Parietal lobe (tissue), 2 donors: ENCODE data around the genes CLTC, RPS6KB1 and TBX4.

DNA sequence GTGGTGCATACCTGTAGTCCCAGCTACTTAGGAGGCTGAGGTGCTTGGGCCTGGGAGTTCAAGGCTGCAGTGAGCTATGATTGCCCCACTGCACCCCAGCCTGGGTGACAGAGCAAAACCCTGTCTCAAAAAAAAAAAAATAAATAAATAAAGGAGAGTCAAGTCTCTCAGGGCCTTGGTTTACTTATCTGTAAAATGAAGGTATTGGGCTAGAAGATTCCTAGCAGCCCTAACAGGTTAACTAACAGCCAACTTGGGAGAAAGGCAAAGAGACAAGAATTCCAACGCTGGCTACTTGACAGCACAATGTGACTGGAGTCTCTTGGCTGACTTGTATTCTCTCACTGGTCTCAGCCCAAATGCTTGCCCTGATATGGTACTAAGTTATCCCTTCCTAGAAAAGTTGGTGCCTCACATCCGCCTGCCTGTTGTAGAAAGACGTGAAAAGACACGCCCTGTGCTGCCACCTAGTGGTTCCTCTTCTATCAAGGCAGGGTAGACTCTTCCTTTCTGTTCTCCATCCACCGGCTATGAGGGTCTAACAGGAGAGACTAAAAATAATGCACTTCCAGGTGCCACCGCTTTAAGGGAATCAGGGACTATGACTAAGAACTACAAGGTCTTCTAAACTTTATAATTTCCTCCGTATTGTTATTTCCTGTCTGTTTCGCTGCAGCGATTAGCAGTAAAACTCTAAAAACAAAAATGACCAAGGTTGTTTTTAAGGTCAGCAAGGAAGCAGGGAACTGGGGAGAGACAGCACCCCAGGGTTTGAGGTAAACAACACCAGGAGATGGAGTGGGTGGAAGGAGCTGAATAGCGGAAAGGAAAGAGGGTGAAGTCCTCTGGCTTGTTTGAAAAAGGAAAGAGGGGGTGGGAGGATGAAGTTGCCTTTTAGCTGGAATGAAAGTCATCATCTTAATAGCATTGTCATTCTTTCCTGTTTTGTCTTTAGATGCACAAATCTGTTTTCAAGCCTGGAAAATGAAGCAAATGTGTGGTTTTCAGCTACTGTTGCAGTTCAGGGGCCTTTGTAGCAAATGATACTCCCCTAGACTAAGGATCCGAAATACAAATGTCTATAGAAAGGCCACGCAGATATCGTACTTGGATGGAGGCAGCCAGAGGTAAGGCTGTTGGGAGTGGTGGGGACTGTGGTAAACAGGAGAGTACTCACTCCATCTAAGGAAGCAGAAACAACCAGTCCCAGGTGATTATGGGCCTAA, 109.5 kb downstream of the YPEL2 start:
- RAMPAGE, long total RNA = no peak

- RAMPAGE, long total RNA = no peak
Measured at GRCh38 chr17:59521368-59522019, 43.9 kb upstream of the DHX40 start.

DNA sequence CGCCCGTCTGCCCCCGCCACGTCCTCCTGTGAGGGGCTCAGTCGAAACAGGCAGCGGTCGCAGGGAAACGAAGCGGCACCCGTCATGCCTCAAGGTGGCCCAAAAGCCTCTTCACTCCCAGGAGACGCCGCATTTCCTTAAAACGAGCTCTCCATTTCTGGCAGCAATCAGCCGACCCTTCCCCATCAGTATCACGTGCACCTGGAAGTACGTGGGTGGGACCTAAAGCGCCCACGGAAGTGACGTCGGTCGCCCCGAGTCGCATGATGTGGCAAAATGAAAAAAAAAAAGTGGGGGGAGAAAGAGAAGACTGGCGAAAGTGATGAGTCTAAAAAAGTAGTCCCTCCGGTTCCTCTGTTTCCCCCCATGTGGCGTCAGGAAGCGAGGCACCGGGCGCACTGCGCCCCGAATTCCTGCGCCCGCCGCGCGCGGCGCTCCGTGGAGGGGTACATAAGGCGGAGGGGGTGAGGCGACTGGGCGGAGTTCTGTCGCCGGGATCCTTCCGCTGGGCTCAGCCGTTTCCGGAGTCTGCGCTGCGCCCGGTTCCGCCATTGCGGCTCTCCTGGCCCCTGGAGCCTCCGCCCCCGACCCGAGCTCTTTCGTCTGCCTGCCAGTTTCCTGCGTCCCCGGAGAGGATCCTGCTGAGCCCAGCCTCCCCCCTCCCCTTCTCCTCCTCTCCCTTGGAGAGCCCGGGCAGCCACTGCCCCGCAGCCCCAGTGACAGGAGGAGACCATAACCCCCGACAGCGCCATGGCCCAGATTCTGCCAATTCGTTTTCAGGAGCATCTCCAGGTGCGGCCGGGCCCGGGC, at the start of gene CLTC:
Gene CLTC (plus strand): TSS at position 514 of the 810 bp plus-strand sequence.
- RAMPAGE, long total RNA = start-site peak on the minus strand centred at position 196 of the sequence, 36 bp wide, 13 and 18 reads in 2 replicates; start-site peak on the plus strand centred at position 537 of the sequence, 101 bp wide, 910 and 505 reads in 2 replicates

GRCh38 chr17:59695434-59695828, 11.8 kb downstream of the PTRH2 start:
- RAMPAGE, long total RNA = no peak

DNA sequence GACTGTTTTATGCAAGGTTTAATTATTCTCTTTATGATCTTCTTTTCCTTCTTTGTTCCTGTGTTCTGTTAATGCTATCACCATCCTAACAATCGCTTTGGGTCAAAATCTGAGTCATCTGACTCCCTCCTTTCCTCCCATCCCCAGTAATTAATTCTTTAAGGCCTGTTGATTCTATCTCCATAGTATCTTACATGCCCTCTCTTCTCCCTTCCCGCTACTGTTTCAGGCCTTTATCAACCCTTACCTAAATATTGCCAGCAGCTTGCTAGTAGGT, 76.0 kb downstream of the VMP1 start:
- RAMPAGE, long total RNA = no peak

DNA sequence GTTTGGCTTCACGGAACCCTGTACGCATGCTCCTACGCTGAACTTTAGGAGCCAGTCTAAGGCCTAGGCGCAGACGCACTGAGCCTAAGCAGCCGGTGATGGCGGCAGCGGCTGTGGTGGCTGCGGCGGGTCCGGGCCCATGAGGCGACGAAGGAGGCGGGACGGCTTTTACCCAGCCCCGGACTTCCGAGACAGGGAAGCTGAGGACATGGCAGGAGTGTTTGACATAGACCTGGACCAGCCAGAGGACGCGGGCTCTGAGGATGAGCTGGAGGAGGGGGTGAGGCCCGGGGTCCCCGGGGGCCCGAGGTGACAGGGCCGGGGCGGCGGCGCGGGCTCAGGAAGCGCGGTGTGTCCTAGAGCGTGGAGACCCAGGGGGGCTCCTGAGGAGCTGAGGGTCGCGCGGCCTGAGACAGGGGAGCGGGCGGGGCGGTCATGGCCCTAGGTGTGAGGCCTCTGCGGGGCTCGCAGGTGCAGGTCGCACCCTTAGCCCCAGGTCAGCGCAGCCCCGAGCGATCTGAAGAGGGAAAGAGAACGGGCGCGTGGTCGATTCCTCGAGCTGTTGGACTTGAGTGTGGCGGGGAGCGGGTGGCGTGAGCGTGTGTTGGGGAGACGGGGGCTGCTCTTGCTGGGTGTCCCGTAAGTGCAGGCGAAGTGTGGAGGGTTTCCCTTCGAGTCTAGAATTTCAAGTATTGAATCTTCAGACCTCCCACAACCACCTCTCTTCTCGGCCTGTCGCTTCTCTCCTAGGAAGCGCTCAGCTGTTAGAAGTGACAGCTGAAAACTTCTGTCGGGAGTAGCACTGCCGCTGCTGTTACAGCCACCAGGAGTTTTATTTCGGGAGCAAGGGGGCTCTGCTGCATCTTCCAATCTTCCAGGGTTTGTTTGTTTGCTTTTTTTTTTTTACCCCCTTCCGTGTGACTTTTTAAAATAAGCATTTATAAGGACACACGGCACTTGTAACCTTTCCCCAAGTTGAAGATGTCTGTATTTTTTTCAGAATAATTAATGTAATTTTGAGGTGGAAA, at the start of gene RPS6KB1:
Gene RPS6KB1 (plus strand): TSS at position 76 of the 1,028 bp plus-strand sequence.
- RAMPAGE, long total RNA = no peak

DNA sequence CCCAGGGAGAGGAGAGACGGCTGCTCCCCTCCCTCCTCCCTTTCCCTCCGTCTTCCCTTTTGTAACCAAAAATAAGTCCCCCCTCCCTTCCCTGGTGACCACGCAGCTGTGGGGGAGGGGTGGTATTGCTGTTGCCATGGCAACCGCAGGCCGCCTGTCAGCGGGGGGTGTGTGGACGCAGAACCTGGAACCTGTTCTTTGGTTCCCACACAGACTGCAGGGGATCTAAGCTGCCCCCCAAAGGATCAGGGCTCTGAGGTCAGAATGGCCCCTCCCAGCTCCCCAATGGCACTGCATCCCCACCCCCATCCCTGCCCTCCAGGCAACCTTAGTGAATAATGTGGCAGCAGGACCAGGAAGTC, 11.8 kb downstream of the CA4 start:
- RAMPAGE, long total RNA = no peak

DNA sequence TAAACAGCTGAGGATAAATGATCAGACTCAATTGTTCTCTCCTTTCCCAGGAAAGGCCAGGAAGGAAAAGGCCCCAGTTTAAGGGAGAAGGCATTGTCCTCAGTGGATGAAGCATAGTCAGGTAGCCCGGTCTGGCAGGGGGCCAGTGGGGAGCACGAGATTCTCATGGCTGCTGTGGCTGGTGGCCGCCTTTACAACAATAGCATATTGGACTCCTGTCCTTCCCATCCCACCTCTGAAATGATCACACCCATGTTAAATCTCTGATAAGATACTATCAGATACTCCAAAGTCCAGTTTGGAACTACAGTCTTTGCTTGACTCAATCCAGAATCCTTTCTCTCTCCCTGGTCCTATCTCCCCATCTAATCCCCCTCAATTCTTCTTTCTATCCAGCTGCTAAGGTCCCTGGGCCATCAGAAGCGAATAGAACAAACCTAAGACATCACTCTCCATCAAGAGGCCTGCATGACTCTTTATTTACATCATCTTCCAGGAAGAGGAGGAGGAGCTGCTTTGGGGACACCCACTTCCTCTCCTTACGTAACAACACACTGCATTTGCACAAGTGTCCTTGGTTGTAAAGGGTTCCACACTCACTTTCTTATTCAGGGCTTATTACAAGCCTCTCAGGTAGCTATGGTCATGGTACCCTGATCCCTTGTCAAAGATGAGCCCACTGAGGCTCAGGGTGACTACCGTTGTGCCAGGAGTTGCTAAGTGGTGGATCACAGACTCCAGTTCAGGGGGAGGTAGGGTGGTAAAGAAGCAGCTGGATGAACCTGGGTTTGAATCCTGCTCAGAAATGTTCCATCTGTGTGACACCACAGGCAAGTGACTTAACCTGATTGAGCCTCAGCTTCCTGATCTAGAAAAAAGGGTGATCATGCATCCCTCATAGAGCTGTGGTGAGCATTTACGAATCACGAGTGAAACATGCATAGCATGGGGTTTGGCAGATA, 20.7 kb downstream of the CA4 start:
- RAMPAGE, long total RNA = no peak

DNA sequence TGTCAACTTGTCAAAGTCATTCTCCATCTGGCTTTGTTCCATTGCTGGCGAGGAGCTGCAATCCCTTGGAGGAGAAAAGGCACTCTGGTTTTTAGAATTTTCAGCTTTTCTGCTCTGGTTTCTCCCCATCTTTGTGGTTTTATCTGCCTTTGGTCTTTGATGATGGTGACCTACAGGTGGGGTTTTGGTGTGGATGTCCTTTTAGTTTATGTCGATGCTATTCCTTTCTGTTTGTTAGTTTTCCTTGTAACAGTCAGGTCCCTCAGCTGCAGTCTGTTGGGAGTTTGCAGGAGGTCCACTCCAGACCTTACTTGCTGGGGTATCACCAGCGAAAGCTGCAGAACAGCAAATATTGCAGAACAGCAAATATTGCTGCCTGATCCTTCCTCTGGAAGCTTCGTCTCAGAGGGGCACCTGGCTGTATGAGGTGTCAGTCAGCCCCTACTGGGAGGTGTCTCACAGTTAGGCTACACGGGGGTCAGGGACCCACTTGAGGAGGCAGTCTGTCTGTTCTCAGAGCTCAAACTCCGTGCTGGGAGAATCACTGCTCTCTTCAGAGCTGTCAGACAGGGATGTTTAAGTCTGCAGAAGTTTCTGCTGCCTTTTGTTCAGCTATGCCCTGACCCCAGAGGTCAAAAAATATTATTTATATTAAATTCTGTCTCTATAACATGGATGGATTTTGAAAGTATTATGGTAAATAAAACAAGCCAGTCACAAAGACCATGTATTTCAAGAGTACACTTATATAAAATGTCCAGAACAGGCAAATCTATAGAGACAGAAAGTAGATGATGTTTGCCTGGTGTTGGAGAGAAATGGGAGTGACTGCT, 38.1 kb downstream of the APPBP2 start:
- RAMPAGE, long total RNA = no peak

GRCh38 chr17:60524040-60524601, 1.9 kb downstream of the APPBP2 start:
- RAMPAGE, long total RNA = no peak

- RAMPAGE, long total RNA = no peak
Measured at GRCh38 chr17:60599449-60599865, 536 bp upstream of the PPM1D start.

DNA sequence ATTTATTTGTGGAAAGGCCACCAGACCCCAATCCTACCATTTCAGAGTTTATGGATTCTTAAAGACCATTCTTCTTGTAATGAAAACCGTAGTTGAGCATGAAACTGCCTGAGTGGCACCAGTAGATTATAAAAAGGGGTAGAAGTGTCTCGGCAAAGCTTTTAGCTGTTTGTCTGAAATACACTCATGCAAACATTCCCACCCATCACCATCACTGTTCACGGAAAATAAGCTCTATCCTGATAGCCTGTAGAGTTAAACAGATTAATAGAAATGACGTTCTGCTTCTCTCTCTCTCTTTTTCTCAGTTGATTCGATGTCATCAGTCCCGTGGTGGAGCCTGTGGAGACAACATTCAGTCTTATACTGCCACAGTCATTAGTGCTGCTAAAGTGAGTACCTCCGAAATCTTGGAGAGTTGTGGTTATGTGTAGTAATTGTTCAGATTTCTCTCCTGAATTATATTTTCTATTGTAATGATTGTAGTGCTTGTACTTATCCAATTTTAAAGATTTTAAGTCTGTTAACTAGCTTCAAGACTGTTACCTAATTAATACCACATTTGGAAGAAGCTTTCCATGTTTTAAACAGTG, 224.8 kb downstream of the BCAS3 start:
- RAMPAGE, long total RNA = no peak

DNA sequence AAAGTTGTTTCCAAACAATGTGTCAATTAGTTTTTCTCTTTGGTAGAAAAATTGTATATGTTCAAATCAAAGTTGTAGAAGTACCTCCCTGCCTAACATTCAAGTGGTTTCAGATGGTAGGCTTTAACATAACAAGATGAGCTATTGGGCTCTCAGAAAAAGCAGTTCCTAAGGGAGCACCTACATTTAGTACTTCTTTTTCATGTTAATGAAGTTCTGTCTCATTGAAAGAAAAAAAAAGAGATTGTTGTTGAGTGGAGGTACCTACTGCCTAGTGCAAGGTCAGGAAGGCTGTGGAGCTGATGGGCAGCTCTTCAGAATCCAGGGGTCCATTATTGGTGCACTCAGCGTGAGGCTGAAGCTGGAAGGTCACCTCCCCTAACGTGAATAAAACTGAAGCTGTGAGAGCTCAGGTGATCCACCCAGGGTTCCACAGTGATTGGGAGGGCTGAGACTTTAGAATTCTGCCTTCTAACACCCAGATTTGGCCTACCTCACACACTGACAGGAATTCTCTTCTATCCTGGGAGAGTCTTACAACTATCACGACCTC, 154.0 kb upstream of the TBX2 start:
- RAMPAGE, long total RNA = no peak

- RAMPAGE, long total RNA = no peak
Measured at GRCh38 chr17:61331060-61331768, 68.4 kb upstream of the TBX2 start.

DNA sequence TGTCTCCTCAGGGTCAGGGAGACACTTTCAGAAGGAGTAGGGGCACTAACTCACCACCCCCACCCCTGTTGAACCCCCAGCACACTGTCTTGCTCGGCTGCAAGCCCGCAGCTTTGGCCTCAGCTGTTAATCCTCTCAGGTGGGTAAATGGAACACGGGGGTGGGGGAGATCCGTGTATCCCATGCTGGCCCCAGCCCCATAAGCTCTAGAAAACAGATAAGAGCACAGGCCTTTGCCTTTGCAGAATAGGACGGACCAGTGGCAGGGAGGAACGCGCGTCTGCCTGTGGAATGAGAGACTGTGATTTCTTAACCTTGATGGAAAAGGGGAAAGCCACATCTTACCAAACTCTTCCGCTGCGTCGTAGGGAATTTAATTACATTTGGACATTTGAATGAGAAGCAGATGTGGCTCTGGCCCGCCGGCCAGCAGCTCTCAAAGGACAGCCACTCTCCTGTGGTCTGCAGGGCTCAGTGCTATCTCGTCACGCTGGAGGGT, 16.2 kb upstream of the TBX2 start:
- RAMPAGE, long total RNA = no peak

DNA sequence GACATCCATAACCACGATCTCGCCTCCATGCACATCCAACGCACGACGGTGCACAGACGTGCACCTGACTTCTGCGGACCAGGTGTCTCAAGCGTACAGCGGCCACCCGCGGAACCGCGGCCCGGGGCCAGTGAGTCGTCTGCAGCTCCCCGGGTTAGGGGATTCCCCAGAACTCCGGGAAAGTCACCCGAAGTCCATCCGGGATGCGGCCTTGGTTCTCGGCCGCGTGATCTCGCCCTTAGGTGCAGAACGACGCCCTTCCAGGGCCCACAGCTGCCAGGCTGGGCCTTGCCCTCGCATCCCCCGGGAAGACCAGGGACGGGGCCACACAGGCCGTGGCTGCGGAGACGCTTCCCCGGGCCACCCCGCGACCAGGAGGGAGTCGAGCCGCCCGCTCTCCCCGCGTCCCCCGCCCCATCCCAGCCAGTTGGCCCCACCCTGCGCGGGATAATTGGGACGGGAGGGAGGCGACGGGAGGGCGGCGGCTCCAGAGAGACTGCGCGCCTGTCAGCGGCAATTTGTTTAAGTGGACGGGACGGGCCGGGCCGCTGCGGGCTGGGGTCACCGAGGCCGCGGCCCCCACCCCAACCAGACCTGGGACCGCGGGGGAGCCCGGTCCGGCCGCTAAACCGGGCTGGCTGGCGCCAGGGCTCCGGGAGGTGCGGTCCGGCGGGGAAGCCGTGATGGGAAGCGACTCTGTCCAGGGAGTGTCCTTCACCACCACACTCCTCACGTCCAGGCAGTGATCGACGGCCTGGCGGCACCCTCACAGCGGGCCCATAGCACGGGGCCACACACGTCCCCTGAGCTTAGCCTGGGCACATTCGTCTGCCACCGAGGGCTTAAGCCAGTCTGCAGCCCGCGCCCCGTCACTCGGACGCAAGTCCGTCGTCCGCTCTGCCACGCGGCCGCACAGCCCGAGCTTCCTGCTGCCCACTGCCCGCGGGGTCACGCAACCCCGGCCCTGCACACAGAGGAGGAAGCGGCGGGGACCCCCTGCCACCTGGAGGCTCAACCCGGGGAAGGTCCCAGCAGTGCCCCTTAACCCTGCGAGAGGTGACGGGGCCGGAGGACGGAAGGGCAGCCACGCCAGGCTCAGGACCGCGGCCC, 3.3 kb upstream of the TBX2 start:
- RAMPAGE, long total RNA = no peak

GRCh38 chr17:61403211-61403799, 3.7 kb downstream of the TBX2 start:
- RAMPAGE, long total RNA = no peak

DNA sequence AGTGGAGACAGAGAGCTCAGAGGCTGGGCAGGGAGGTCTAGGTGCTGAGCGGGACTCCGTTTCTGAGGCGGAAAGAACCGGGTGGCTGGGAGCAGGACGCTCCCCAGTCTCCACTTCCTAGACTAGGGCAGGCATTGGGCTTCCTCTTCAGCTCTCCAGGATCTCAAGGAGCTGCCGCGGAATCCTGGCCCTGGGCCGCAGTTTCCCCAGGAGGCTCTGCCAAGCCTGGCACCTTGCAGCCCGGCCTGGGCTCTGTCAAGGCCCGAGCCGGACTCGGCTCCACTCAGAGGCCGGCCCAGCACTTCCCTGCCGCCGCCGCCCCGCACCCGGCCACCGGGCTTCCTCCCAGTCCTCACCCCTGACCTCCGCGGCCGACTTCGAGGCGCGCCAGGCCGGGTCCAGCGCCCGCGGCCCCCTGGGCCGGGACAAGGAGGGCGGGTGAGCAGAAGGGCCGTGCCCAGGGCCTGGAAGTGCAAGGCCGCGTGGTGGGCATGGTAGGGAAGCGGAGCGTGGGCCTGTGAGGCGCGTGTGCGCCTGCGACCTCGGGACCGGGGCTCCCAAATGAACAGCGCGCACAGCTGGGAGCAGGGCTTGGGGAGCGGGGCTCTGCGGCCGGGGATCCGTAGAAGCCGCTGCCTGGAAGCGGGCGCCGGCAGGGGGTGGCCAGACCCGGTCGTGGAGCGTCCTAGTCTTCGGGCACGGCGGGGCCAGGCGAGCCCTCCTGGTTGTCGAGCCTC, 698 bp upstream of the TBX4 start:
- RAMPAGE, long total RNA = no peak

GRCh38 chr17:61452185-61453007, at the start of gene TBX4:
Gene TBX4, plus strand, starts transcription at chr17:61452422.
- RAMPAGE, long total RNA = no peak

GRCh38 chr17:61463180-61463644, 11.0 kb downstream of the TBX4 start:
- RAMPAGE, long total RNA = no peak